Gallbladder (tissue), 1 donor: ENCODE data around the genes IGIP and HBEGF.

DNA sequence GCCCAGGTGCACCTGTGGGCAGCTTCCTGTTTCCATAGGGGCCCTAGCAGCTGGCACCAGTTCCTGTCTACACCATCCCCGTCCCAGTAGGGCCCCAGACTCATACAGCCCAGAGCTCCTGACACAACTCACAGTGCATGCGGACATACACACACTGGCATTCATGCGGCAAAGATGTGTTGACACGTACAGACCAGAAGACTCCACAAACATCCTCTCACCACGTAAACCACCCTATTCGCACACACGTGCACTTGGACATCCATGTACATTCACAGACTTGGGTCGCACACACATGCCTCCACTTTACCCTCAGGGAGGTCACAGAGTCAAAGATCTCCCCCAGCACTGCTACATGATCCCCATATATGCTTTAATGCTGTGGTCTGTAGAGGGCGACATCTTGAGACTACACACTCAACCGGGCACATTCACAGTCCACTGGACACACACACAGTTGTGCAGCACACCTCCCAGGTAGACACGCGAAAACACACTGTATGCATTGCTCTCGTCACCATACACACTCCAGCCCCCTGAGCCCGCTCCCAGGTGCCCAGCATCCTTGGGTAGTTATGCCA is 22.4 kb downstream of the CXXC5 start:
- PRO-cap = no peak

DNA sequence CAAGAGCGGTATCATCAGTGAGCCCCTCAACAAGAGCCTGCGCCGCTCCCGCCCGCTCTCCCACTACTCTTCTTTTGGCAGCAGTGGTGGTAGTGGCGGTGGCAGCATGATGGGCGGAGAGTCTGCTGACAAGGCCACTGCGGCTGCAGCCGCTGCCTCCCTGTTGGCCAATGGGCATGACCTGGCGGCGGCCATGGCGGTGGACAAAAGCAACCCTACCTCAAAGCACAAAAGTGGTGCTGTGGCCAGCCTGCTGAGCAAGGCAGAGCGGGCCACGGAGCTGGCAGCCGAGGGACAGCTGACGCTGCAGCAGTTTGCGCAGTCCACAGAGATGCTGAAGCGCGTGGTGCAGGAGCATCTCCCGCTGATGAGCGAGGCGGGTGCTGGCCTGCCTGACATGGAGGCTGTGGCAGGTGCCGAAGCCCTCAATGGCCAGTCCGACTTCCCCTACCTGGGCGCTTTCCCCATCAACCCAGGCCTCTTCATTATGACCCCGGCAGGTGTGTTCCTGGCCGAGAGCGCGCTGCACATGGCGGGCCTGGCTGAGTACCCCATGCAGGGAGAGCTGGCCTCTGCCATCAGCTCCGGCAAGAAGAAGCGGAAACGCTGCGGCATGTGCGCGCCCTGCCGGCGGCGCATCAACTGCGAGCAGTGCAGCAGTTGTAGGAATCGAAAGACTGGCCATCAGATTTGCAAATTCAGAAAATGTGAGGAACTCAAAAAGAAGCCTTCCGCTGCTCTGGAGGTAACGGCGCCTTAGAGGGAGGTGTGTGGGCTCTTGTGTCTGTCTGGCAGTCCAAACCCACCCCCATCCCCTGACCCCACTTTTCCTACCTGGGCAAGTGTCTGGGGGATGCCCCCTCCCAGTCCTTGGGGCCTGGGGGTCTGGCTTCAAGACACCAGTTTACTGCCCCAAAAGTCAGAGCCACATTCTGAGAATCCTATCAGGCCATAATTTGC is 32.8 kb downstream of the CXXC5 start:
- PRO-cap = no peak

GRCh38 chr5:139684456-139685586 is 36.7 kb downstream of the CXXC5 start:
- PRO-cap = no peak

DNA sequence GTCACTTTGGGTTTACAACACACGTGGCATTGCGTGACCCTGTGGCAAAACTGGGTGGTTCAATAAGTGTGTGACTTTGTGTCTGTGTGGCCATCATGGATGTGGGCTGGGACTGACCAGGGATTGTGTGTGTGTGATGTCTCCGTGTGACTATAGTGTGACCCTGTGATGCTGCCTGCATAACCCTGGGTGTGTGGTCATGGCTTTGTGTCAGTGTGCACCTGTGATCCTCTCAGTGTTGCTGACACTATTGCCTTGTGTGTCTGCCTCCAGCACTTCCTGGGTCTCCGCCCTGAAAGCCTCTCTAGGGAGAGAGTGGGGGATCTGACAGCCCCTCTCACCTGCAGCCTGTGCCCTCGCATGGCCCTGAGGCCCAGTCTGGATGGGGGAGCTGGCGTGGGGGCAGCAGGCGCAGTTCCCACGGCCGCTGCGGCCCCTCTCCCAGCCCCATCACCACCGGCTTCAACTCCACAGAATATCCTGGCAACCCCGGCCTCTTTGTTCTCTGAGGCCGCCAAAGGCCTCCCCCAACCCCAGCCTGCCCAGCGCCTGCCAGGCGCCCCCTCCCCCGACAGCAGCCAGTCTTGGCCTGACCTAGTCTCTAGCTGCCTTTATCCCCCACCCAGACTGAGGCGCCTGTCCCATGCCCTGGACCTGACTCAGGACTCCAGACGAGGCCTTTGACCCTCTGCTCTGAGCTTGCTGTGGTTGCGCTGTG is 38.6 kb downstream of the CXXC5 start:
- PRO-cap = no peak

DNA sequence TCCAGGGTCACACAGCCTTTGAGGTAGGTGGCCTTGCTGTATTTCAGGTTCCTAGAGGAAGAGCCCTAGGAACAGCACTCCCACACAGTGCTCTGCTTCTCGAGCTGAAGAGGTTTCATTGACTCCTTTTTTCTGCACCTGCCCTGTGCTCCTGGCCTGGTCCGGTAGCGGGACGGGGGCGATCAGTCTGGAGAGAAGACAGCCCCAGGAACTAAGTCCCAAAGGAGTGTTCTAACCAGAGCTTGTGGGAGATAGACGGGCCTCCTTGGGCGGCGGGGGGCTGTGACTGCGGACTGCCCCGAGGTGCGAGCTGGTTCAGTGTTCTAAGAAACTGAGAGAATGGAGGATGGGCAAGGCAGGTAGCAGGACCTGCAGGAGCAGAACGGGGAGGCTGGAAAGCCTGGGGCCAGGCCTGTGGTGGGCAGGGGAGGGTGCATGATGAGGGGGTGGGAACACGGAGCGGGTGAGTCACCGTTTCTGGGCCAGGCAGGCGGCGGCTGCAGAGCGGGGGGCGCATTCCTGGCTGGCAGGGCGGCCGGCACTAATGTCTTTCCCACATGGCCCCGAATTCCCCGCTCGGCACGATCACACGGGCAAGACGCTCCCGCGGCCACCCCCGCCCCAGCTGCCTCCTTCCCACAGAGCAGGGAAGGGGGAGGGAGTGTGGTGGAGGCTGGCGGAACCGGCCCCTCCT is 48.5 kb downstream of the CXXC5 start:
- PRO-cap = unidirectional peak, plus-strand start at position 516 of the sequence

GRCh38 chr5:139985535-139986235 is 57.4 kb downstream of the NRG2 start:
- PRO-cap = no peak

DNA sequence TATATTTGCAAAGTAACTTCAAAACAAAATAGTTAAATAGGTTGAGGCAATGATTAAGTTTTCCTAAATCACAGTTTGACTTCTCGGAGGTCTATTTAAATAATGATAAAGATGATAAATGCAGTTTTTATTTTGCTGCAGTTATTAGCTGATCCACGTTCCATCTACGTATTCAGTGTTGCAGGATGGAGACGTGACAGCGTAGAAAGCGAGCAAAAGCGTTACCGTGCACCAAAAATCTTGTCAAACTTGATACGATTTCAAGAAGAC is 7.2 kb upstream of the PURA start:
- PRO-cap = no peak

DNA sequence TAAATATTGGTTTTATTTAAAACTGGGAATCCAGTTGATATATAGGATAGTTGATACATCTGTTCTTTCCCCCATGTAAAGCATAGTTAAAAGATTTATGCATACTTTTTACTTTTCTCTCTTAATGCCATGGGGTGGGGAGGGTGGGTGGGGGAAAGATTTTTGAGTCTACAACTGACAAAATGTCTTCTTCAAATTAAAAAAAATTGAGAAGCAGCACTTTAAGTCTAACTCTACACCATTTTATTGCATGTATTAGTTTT is at the start of gene IGIP:
TSS of gene IGIP (plus strand) at position 154 of the 263 bp plus-strand sequence.
- PRO-cap = no peak

- PRO-cap = no peak
These were observed 9.3 kb upstream of the CYSTM1 start for GRCh38 chr5:140165664-140166195.

GRCh38 chr5:140174412-140174845 is 559 bp upstream of the CYSTM1 start:
- PRO-cap = no peak

- PRO-cap = no peak
These were observed 30.8 kb downstream of the CYSTM1 start for GRCh38 chr5:140205683-140206389.

- PRO-cap = unidirectional peak, minus-strand start at chr5:140219879
These were observed 44.7 kb downstream of the CYSTM1 start for GRCh38 chr5:140219641-140220063.

DNA sequence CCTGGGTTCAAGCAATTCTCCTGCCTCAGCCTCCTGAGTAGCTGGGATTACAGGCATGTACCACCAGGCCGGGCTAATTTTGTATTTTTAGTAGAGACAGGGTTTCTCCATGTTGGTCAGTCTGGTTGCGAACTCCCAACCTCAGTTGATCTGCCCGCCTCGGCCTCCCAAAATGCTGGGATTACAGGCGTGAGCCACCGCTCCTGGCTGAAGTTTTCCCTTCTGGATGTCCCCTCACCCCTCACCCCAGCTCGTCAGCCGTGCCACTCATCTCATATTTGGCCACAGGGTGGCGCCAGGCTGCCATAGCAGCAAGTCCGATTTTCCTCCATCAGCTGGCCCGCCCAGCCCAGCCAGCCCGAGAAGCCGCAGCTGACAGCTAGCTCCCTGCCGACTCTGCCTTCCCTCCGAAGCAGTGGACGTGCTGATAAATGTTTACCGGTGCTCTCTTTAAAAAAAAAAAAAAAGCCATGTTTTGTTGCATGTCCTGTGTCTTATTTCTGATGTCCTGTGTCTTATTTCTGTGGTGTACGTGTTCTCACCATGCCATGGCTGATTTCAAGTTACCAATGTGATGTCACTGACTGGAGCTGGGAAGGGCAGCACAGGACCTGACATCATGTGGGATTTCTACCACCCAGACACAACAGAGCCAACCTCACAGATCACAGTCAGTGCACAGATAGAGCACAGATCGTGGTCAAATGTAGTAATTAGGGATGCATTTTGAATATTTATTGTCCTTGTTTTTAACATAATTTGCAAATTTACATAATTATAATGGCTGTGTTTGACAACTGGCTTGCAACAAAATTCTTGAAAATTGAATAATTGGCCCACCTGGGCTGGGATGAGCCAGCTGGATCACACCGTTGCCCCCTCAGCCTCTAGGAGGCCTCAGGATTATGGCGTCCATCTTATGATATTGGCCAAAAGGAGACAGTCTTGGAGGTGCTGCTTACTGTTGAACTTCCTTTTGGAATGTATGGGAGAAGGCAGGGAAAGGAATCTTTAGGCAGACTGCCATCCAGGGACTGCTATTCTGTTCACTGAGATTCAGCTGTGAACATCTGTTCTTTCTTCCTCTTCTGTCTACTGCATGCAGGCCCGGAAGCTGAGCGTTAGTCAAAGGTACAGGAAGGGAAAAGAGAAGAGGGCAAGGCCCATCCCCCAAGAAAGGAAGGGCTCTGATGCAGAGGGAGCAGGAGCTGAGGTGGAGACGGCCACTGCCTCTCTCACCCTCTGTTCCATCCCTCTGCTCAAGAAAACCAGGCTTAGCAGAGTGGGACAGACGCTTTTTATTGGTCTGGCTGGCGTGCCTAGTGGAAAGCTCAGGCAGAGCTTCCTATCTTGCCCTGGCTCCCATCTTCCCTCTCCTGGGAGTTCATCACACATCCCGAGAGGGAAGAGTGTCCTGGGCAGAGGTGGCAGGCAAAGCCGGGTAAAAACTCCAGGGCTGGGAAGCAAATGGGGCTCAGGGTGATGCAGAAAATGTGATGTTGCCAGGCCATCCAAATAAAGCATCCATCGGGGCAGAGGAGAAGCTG is 58.0 kb downstream of the PFDN1 start:
- PRO-cap = no peak

DNA sequence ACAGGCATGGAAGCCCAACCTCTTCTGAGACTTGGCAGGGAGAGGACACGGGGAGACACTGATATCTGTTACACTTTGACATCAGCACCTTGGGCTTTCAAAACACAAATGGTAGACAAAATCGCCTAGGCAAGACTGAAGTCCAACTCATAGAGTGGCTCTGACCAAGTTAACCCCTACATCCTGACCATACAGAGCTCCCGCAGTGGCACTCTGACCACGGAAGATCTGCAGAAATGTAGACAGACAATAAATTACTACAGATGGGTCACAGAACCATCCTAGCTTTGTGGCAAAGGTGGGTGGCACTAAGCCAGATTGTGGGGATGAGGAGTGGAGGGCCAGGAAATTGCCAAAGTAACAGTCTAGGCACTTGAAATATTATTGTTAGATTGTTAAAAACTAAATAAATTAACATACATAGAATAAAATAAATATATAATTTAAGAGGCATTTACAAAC is 13.1 kb downstream of the HBEGF start:
- PRO-cap = no peak

GRCh38 chr5:140341464-140342178 is 4.8 kb downstream of the HBEGF start:
- PRO-cap = no peak

- PRO-cap = bidirectional peak, plus-strand start at chr5:140345999, minus-strand start at chr5:140345913; bidirectional peak, plus-strand start at chr5:140346072, minus-strand start at chr5:140346086; bidirectional peak, plus-strand start at chr5:140346889, minus-strand start at chr5:140346603
These were observed at the start of gene HBEGF for GRCh38 chr5:140345711-140347200. Gene HBEGF, minus strand, starts transcription at chr5:140346603.

DNA sequence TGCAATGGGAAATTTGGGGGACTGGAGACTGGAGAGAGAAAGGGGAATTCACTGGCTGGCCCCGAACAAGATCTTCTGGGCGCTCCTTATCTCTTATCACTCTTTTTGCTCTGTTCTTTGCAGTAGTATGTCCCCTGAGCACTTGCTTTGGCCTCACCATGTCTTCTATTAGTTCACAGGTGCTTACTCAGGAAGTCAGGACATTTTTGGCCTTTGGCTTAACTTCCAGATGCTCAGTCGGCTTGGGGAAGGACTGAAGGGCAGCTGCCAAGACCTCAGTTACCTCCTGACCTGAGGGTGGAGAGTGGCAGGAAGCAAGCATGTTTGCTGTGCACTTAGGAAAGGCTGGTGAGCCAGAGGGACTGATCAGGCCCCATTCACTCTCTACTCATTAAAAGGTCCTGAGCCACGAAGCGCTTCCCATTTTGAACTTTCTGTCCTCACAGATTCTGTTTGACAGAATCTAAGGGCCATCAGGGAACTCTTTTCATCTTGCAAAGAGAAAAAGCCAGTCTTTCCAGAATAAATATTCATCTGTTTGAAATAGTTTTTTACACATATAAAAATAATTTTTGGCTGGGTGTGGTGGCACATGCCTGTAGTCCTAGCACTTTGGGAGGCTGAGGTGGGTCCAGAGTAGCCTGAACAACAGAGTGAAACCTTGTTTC is 14.7 kb downstream of the SLC4A9 start:
- PRO-cap = no peak

GRCh38 chr5:140438144-140438795 is 36.6 kb downstream of the ANKHD1 start:
- PRO-cap = no peak

DNA sequence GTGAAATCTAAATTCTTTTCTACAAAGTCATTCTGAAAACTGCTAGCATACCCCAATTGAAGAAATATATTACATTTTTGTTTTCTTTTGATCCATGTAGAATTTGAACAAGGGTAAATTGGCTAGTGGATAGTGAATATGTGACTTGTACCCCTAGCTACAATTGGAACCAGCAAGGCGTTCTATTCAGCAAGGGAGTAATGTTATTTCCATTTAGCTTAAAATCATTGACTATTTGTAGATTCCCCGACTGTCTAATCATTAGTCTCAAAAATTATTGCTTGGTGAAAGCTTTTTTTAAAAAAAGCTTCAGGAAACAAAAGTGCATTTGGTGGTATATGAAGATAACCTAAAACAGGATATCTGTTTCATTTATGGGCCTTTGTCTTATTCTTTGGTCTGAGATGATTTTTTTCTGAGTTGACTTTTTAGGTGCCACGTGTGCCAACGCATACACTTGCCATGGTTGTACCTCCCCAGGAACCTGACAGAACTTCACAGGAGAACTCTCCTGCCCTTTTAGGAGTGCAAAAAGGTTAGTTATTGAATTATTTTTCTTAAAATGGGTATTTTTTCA is 60.8 kb upstream of the EIF4EBP3 start:
- PRO-cap = no peak

DNA sequence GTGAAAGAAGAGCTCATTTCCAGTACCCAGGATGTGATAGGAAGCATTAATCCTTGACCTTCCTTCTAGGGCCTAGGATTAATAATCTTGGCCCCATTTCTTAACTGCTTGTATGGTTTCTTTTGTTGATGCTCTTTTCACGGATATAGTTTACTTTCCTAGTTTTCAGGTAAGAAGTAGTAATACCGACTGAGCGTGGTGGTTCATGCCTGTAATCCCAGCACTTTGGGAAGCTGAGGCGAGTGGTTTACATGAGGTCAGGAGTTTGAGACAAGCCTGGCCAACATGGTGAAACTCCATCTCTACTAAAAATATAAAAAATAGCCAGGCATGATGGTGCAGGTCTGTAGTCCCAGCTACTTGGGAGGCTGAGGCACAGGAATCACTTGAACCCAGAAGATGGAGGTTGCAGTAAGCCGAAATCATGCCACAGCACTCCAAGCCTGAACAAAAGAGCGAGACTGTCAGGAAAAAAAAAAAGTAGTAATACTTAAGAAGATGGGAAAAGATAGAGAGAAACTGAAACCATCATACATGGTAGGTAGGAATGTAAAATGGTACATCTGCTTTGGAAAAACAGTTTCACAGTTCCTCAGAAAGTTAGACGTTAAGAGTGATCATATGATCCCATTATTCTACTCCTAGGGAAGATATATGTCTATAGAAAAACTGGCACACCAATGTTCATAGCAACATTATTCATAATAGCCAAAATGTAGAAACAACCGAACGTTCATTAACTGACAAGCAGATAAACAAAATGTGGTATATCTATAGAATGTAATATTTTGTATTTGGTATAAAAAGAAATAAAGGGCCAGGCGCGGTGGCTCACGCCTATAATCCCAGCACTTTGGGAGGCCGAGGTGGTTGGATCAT is 16.1 kb upstream of the EIF4EBP3 start:
- PRO-cap = no peak